Testis (tissue), 5 donors: Measurements from ENCODE around the genes NFASC and CNTN2.

DNA sequence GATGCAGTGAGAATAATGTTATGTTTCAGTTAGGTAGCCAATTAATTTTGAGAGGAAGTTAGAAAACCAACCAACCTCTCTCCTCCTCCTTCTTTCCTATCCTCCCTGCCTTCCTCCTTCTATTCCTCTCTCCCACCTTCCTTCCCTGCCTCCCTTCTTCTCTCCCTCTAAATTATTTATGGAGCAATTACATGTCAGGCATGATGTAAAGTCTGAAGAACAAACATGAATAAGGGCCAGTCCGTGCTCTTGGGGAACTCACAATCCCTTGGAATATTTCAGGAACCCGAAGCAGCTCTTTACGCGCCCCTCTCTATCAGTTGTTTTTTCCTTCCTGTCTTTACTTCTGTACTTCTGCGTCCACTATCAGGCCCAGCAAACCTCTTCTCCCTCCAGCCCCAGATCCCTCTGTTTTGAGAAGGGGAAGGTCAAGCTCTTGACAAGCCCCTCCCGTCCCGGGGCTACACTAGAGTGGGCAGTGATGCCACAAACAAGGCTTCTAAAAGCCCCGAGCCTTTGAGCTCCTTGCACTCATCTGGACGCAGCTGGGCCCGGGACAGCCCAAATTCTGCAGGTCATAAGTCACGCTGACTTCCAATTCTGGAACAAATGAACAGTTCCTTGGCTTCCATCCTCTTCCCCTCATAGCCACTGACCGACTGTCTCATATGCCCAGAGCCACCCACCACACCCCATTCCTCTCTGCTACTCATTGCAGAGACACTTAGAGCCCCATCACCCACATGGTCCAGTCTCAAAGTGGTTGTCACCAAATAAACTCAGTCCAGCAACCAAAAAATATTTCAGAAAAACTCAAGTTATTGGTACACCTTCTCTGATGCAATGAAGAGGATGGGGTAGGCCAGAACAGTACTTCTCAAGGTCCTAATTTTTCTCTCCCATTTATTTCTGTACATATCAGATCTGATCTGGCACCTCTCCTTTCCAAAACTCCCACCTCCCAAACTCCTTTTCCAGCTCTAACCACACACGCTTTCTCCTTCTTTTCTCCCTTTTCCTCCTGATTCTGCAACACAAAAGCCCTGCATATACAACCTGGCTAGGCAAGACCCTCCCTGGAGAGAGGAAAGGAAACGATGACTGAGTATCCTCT, 32.8 kb upstream of the PRELP start:
- PRO-cap, 3 experiments = no peak in any of the 3 experiments
- RAMPAGE, long total RNA, 2 experiments = no peak in any of the 2 experiments
- RRBS = 79% methylated on average over 3 of the region's 14 CpGs

GRCh38 chr1:203682632-203683317, 56.1 kb downstream of the ATP2B4 start:
- PRO-cap, 3 experiments = peak in 2 of 3 experiments; most common plus-strand start chr1:203682873 (in 1); most common minus-strand start chr1:203682796 (in 2)
- RAMPAGE, long total RNA, 2 experiments = start-site peak on the plus strand in 1 of 2 experiments, at chr1:203682991-203683014 at its widest, 63 reads per replicate; start-site peak on the minus strand in 2 of 2 experiments, at chr1:203682789-203682838 at its widest, 6 to 7 reads per replicate
- RRBS = no CpG with 5 or more reads among the region's 16 CpGs

- PRO-cap, 3 experiments = peak in 1 of 3 experiments; most common plus-strand start chr1:203823973 (in 1)
- RAMPAGE, long total RNA, 2 experiments = no peak in any of the 2 experiments
- RRBS = no CpG with 5 or more reads among the region's 10 CpGs
These were observed 28.4 kb downstream of the ZBED6 start for GRCh38 chr1:203823871-203824201.

GRCh38 chr1:203865410-203865728, 4.0 kb downstream of the SNRPE start:
- PRO-cap, 3 experiments = no peak in any of the 3 experiments
- RAMPAGE, long total RNA, 2 experiments = no peak in any of the 2 experiments
- RRBS = no CpG with 5 or more reads among the region's 5 CpGs

GRCh38 chr1:204081116-204081452, 8.2 kb downstream of the SOX13 start:
- PRO-cap, 3 experiments = no peak in any of the 3 experiments
- RAMPAGE, long total RNA, 2 experiments = no peak in any of the 2 experiments
- RRBS = no CpG with 5 or more reads among the region's 10 CpGs

- PRO-cap, 3 experiments = no peak in any of the 3 experiments
- RAMPAGE, long total RNA, 2 experiments = no peak in any of the 2 experiments
- RRBS = no CpG with 5 or more reads among the region's 7 CpGs
These were observed 9.0 kb downstream of the SOX13 start for GRCh38 chr1:204081782-204082405.

DNA sequence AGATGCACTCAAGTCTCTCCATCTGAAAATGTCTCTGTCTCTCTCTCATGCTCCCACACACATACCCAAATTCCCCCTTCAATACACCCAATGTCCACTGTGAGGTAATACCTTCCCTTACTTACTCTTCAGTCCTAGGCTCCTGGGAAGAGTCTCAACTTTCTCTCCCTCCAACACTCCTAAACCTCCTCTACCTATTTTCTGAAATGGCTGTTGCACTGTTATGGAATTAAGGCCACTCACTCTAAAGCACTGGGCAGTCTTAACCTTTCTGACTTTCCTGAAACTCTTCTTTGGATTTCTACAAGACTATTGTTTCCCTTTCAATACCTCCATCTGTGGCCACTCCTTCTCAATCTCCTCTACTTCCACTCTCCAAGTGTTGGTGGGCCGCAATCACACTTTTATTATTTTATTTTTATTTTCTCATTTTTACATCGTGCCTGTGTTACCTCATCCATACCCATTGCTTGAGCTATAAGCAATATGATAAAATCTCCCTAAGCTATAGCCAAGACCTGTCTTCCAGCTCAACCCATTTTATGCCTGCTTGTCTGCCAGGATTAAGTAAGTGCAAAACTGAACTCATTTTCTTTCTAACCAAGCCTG, 56.2 kb upstream of the GOLT1A start:
- PRO-cap, 3 experiments = no peak in any of the 3 experiments
- RAMPAGE, long total RNA, 2 experiments = no peak in any of the 2 experiments
- RRBS = no CpG with 5 or more reads among the region's 2 CpGs

DNA sequence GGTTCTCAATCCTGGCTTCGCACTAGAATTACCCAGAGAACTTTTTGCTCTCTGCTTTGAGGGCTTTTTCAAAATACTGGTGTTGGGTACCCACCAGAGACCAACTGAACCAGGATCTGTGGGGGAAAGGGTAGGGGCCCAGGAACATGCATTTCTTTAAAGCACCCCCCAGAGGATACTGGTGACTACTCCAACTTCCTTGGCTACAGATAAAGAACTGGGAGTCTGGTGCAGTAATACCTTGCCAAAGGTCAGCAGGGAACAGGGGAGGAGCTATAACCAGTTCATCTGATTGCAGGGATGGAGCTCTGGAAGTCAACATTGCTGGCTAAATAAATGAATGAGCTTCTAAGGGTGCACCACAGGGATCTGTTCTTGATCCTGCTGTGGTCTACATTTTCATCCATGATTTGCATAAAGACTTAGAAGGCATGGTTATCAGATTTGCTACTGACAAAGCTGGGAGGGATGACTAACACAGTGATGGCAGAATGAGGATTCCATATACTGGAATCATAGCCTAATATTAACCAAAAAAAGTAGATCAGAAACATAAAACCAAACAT, 18.4 kb downstream of the PLEKHA6 start:
- PRO-cap, 3 experiments = no peak in any of the 3 experiments
- RAMPAGE, long total RNA, 2 experiments = no peak in any of the 2 experiments
- RRBS = no CpG with 5 or more reads among the region's 1 CpG

- PRO-cap, 3 experiments = no peak in any of the 3 experiments
- RAMPAGE, long total RNA, 2 experiments = no peak in any of the 2 experiments
- RRBS = no CpG with 5 or more reads among the region's 9 CpGs
These were observed 33.2 kb downstream of the PIK3C2B start for GRCh38 chr1:204461269-204461959.

DNA sequence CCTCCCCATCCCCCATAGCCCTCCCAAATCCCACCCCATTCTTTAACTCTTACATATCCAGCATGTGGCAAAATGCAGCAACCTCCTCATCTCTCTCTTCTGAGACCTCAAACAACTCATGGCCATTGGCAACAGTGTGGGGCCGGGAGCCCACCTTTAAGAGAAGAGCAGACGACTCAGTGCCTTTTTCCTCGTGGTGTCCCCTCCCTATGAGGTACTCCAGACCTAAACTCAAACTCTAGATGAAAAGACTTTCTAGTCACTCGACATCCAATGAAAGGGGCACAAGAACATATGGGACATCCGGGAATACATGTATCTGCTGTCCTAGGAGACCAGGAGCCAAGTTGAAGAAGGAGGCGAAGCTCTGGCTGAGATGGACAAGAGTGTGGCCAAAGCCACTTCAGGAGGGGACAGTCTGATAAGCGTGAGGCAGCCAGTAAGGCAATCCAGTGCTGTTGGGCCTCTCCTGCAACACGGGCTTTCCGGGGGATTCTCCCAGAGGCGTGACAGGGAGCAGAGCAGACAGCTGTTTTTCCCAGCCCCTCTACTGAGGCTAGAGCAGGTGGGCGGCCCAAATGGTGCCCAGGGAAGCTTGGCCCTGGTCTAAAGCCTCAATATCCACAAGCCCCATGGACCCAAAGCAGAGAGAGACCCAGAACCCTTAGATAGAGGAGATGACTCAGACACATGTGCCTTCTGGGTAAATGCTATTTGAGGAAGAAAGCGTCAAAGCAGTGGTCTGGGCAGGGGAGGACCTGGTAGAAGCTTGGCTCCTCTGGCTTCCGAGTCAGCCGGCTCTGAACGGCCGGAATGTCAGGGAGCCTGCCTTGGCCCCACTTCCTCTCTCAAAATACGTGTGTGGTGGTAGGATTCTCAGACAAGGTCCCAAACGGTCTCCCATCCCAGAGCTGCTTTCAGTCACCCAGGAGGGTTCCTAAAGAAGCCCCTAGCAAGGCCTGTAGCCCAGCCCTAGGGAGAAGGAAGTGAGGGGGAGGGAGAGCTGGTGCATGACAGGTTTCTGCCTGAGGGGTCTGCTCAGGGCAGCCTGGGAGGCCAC, 29.1 kb downstream of the PIK3C2B start:
- PRO-cap, 3 experiments = peak in 1 of 3 experiments; most common plus-strand start position 737 of the sequence (in 1)
- RAMPAGE, long total RNA, 2 experiments = no peak in any of the 2 experiments
- RRBS = no CpG with 5 or more reads among the region's 18 CpGs

- PRO-cap, 3 experiments = no peak in any of the 3 experiments
- RAMPAGE, long total RNA, 2 experiments = no peak in any of the 2 experiments
- RRBS = no CpG with 5 or more reads among the region's 14 CpGs
These were observed 15.0 kb downstream of the PIK3C2B start for GRCh38 chr1:204479183-204480407.

DNA sequence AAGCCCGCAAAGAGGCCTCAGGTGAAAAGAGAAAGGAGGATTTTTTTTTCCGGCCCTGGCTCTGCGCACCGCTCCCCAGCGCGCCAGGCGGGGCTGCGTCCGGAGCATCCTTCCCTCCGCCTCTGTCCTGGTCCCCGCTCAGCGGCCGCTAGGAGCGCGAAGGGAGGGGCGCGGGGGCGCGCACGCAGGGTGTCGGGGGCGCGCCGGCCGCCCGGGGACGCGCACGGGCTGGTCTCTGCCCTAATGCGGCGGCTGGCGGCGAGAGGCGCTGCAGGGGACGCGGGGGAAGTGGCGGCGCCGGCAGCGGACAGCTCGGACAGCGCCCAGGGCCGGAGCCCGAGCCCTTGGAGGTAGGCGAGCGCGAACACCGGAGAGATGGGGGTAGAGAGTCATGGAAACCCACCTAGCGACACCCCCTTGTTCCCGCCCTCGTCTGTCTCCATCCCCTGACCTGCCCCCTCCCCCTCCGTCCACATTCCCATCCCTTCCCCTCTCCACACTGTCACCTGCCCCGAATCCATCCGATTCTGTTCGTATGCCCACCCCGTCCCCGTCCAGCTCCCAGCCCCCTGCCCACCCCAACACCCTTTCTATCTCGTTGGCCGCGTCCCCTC, at the start of gene NFASC:
TSS of gene NFASC (plus strand) at position 220 of the 614 bp plus-strand sequence.
- PRO-cap, 3 experiments = peak in 3 of 3 experiments; most common plus-strand start position 273 of the sequence (in 2); most common minus-strand start position 124 of the sequence (in 3)
- RAMPAGE, long total RNA, 2 experiments = start-site peak on the plus strand in 2 of 2 experiments, centred at positions 239 to 257 of the sequence, 17 to 21 reads per replicate
- RRBS = 1% methylated on average over 28 of the region's 60 CpGs

- PRO-cap, 3 experiments = no peak in any of the 3 experiments
- RAMPAGE, long total RNA, 2 experiments = no peak in any of the 2 experiments
- RRBS = no CpG with 5 or more reads among the region's 5 CpGs
These were observed 52.4 kb upstream of the CNTN2 start for GRCh38 chr1:204990534-204991097.

DNA sequence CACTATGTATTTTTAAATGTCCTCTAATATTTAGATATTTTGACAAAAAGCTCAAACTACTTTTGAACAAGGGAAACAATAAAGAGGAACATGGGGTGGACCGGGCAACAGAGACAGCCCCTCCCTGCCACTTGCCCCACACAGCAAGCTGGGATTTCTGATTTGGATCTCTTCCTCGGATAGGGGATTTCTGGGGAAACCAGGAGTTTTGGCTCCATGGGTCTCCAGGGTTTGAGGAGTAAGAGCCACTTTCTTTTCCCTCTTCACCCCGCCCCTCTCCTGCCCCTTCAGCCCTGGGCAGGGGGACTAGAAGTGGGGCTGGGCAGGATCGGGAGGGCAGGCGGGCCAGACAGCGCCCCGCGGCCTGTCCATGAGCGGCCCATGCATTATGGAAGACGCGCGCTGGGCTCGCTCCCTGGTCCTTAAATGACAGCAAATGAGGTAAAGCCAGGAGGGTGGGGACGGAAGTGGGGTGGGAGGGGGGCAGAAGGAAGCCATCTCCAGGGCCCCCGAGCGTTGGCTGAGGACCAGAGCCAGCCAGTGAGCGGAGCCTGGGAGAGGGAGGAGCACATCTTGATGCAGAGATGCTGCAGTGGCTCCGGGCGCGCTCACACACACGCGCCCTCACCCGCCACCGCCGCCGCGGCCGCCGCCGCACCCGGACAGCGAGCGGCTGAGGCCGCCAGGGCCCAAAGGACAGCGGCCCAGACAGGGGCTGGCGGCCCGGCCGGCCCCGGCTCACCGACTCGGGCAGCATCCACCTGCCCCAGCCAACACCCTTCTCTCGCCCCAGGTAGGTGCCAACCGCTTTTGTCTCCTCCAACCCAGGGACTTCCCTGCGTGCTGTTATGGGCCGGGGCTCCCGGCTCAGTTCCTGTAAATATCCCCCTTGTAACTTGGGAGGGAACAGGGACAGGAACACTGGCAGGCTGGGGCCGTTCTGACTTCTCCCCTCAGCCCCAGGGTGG, at the start of gene CNTN2:
TSS of gene CNTN2 (plus strand) at position 611 of the 968 bp plus-strand sequence.
- PRO-cap, 3 experiments = no peak in any of the 3 experiments
- RAMPAGE, long total RNA, 2 experiments = no peak in any of the 2 experiments
- RRBS = 6% methylated on average over 16 of the region's 47 CpGs

- PRO-cap, 3 experiments = peak in 1 of 3 experiments; most common plus-strand start chr1:205285060 (in 1)
- RAMPAGE, long total RNA, 2 experiments = no peak in any of the 2 experiments
- RRBS = no CpG with 5 or more reads among the region's 9 CpGs
These were observed 37.1 kb downstream of the NUAK2 start for GRCh38 chr1:205284177-205285185.

- PRO-cap, 3 experiments = no peak in any of the 3 experiments
- RAMPAGE, long total RNA, 2 experiments = no peak in any of the 2 experiments
- RRBS = no CpG with 5 or more reads among the region's 6 CpGs
These were observed 19.7 kb downstream of the NUAK2 start for GRCh38 chr1:205301731-205302305.

GRCh38 chr1:205343028-205343690, 13.6 kb downstream of the KLHDC8A start:
- PRO-cap, 3 experiments = peak in 1 of 3 experiments; most common plus-strand start chr1:205343538 (in 1)
- RAMPAGE, long total RNA, 2 experiments = no peak in any of the 2 experiments
- RRBS = 11% methylated on average over 14 of the region's 41 CpGs

DNA sequence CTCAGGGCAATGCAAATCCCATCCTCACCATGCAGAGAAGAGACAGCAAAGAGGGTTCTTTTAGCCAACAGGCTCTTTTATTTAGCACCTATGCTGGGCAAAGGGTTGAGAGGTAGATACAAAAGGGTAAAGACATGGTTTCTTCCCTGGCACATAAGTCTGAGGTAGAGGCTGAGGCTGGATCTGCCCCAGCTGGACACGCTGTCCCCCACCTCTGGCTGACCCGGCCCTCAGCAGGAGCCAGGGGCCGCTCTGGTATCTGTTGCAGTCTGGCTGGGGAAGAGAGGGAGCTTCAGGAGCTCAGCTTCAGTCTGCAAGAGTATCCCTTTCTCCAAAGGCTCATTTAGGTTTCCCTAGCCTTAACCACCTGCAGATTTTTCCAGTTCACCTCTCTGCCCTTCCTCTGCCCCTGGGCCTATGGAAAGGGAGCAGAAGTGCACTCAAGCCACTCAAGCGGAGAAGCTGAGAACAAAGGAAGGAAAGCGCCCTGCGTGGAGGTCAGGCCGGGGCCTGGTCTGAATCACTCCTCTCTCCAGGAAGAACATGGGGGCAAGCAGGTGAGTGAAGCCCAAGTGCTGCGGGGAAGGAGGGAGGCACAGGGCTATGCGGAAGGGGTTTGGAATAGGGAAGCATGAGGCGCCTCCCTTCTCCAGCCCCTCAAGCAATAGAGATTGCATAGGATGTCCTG, 14.0 kb downstream of the BLACAT1 start:
- PRO-cap, 3 experiments = peak in 2 of 3 experiments; most common plus-strand start position 265 of the sequence (in 1); most common minus-strand start position 254 of the sequence (in 1)
- RAMPAGE, long total RNA, 2 experiments = no peak in any of the 2 experiments
- RRBS = no CpG with 5 or more reads among the region's 10 CpGs

DNA sequence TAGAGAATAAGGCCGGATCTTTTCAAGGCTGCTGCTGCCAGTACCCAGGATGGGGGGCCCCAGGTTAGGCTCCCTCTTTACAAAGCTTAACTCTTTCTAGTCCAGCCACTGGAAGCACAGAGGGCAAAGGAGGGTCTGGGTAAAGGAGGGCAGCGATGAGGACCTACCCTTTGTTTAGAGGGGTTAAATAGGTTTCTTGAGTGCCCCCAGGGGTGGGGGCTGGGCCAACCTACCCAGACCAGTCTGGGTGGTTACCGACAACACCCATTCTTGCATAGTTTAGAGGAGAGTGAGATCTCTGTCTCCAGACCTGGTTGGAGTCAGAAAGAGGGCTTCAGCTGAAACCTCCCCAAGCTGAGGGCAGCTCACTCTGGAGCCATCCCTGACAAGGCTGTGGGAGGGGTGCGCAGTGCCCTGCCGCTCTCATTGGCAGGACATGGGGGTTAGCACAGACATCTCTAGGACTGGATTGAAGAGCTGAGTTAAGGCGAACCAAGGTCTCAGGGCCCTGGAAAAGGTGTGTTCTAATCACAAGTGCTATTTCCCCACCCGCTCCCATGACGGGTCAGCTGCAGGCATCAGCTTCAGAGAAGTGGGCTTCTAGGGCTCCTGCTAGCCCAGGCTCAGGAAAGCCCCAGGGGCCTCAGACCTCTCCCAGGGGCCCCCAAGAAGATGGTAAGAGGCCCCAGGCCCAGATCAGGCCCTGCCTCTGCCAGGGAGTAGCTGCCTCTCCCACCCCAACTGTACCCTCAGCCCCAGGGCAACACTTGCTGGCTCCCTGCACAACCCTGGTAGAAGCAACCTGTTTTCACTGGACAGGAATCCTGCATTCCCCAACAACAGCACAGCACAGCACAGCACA, 6.9 kb downstream of the BLACAT1 start:
- PRO-cap, 3 experiments = no peak in any of the 3 experiments
- RAMPAGE, long total RNA, 2 experiments = no peak in any of the 2 experiments
- RRBS = no CpG with 5 or more reads among the region's 8 CpGs

DNA sequence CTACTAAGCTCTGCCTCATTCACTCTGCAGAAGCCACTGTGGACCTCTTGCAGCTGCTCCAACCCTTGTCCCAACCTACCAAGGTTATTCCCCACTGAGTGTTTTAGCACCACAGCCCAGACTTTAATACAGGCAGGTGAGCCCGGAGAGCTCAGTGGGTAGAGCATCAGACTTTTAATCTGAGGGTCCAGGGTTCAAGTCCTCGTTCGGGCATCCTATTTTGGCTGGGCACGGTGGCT, 18.1 kb upstream of the BLACAT1 start:
- PRO-cap, 3 experiments = no peak in any of the 3 experiments
- RAMPAGE, long total RNA, 2 experiments = no peak in any of the 2 experiments
- RRBS = no CpG with 5 or more reads among the region's 4 CpGs